ENCODE results near the genes ANGPT4, C20orf202, SNPH and SIRPB2.

DNA sequence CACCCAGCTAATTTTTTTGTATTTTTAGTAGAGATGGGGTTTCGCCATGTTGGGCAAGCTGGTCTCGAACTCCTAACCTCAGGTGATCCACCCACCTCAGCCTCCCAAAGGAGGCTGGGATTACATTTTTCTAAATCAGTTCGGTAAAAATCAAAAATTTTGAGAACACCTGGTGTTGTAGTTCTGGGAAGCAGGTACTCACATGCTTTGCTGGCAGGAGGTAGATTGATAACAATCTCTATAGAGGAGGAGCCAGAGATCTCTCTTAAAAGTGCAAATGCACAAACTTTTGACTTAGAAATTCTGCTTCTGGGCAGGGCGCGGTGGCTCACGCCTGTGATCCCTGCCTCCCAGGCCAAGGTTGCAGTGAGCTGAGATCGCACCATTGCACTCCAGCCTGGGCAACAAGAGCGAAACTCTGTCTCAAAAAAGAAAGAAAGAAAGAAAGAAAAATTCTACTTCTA lies 14.6 kb upstream of the TRIB3 start:
- RRBS = no CpG with 5 or more reads among the region's 8 CpGs

DNA sequence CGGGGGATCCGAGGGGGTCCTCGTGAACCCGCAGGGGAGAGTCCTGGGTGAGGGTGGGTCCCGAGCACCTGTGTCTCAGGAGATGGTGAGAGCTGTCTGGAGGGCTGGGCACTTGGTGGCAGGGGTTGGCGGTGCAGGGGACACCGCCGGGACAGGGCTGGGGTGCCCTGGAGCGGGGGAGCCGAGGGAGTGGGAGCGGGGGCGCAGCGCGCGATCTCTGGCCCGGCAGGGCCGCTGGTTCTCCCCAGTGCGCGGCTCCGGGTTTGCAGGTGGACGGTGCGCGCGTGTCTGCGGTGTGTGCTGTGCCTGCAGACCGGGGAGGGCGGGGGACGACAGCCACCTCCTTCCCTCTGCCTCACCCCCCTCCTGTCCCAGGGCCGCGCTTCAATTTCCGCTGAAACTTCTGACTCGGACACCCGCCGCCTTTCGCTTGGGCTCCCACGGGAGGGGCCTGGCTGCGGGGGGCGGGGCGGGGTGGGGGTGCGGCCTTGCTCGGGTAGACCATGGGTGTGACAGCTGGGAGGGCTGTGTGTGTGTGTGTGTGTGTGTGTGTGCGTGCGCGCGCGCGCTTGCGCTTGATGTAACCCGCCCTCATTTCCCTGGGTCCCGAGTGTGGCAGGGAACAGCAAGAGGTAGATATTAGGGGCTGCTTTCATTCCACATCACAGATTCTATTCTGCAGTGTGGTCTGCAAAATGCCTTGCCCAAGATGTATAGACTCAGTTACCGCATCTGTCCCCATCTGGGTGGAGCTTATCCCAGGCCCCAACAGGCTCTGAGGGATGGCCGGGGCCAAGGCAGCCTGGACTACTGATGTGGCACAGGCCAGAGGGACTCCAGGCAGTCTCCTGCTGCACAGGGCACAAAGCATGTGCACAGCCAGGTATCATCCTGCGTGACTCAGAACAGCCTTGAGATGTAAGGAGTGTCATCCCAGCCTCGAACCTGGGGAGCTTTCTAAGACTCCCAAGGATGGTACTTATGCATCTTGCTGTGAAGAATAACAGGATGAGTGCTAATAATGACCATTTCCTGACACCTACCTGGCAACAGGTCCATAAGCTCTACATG lies 1.3 kb downstream of the TRIB3 start:
- RRBS = under 1% methylated on average over 18 of the region's 54 CpGs

DNA sequence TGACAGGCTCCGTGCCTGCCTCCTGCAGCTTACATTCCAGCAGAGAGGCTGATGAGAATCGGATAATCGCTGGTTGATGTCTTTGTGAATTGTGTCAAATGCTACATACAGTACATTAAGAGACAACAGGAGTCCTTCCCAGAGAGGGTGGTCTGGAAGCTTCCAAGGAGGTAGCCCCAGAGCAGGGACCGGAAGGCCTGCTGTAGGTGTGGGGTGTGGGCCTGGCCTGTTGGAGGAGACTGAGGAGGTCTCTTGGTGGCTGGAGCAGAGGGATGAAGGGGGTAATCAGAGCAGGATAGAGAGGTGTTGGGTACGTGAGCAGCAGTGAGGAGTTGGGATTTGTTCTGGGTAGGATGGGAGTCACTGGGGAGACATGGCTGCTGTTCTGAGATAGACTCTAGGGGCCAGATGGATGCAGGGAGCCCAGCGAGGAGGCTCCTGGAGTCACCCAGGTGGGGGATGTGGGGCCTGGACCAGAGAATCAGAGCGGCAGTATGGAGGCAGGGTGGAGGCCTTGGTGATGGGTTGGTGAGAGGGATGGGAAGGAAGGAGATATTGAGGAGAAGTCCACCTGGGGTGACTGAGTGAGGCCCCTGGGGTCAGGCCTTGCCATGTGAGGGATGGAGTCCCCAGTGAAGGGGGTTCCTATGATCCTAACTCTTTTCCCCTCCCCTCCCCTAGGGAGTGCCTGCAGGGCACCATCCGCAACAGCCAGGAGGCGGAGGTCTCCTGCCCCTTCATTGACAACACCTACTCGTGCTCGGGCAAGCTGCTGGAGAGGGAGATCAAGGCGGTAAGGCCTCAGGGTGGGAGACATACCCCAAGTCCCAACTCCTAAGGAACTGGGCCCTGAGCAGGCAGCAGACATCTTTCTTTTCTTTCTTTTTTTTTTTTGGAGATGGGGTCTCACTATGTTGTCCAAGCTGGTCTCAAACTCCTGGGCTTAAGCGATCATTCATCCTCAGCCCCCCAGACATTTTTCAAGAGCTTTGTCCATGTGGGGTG lies 13.6 kb downstream of the RBCK1 start:
- RRBS = no CpG with 5 or more reads among the region's 13 CpGs

DNA sequence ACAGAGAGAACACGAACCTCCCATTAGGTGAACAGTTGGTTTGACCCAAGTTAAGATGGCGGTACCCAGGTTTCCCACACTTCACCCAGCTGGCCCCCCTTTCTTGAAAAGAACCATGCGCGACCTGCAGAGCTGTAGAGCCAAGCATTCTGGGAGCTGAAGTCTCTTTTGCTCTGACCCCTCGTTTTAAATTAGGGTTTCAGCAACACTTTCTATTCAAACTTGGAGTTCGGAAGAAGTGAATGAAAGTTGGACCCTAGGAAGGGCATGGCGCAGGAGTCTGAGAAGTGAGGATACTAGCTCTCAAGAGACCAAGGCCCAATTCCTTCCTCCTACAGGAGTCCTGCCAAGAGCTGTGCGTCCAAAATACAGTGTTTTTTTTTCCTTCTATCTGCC lies 437 bp upstream of the CSNK2A1 start:
- RRBS = no CpG with 5 or more reads among the region's 8 CpGs

- RRBS = no CpG with 5 or more reads among the region's 15 CpGs
Measured at GRCh38 chr20:916023-916618, at the start of gene ANGPT4. Gene ANGPT4, minus strand, starts transcription at chr20:916334.

- RRBS = no CpG with 5 or more reads among the region's 9 CpGs
Measured at GRCh38 chr20:973604-974347, 28.3 kb downstream of the RSPO4 start.

DNA sequence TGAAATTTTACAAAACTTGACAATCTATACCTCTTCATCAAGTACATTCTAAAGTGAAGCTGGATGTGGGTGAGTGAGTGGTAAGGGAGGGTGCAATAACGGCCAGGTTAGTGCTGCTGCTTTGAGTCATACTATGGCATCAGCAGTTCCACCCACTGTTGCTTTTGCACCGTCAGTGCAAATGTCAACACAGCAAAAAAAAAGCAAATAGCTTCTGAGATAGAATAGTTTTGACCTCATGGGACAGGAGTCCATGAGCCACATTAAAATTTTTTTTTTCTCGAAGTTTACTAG lies 31.8 kb downstream of the PSMF1 start:
- RRBS = no CpG with 5 or more reads among the region's 3 CpGs

DNA sequence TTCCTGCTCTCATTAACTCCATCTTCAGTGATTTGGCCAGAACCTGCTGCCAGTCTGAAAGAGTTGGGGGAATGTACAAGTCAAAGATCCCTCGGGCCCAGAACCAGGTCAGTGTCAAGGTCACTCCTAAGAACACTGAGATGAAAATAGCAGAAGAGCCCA lies at the start of gene C20orf202:
Gene C20orf202, plus strand, starts transcription at position 9 of the 162 bp plus-strand sequence.
- RRBS = no CpG with 5 or more reads among the region's 1 CpG

DNA sequence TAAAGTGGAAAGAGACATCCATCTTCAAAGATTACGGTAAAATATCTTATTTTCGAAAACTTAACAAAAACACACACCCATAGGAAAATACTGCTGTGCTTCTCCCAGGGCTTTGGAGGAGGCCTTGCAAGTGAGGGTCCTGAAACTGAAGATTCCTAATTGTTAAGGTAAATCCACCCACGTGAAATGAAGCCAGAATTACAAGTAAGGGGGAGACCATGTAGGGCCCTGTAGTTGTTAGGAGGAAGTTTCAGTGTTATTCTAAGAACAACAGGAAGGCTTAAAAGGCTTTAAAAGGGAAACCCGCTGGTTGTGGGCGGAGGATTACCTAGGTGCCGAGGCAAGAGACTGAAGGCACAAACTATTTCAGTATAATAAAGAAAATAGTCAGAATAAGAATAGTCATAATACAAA lies 10.1 kb upstream of the RAD21L1 start:
- RRBS = no CpG with 5 or more reads among the region's 6 CpGs

- RRBS = 2% methylated on average over 29 of the region's 71 CpGs
Measured at GRCh38 chr20:1266003-1267024, at the start of gene SNPH. Gene SNPH, plus strand, starts transcription at chr20:1266294.

- RRBS = no CpG with 5 or more reads among the region's 9 CpGs
Measured at GRCh38 chr20:1324535-1324993, 4.4 kb downstream of the SDCBP2 start.

GRCh38 chr20:1467375-1468439 lies 1.1 kb upstream of the NSFL1C start:
- RRBS = no CpG with 5 or more reads among the region's 24 CpGs

DNA sequence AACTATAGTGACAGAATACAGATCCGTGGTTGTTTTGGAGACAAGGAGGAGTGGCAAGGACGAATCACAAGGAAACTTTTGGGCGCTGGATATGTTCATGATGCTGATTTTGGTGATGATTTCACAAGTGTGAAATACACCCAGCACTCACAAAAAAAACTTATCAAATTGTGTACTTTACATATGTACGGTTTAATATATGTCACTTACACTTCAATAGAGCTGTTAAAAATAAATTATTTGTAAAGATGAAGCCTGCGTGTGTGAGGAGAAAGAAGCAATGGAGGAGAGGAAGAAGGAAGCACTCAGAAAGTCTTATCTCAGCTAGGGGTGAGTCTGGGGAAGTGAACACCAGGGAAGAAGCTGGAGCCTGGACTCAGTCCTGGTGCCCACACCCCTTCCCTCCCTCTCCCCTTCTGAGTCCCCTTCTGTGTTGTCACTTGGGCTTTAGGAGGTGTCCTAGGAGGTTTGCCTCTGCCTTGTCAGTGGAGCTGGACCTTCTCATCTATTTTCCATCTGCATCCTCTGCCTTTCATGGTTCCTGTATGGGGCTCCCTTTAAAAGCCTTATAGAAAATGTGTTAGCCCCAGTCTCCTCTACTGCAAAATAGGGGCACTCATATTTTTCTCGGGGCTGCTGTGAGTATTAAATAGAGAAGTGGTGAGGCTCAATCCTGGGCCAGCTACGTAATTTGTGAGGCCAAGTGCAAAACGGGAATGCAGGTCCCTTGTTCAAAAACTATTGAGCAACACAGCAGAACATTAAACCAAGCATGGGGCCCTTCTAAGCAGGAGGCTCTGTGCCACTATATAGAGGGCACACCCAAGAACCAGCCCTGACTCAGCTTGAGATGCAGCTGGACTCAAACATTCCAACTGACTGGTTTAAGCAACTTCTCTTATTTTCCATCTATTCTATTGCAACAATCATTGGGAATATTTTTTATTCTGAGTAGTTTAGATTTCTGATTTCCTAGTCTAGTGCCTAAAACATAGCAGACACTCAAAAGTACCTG lies 1.8 kb downstream of the SIRPB2 start:
- RRBS = no CpG with 5 or more reads among the region's 8 CpGs

- RRBS = 76% methylated on average over 2 of the region's 11 CpGs
Measured at GRCh38 chr20:1491303-1491889, at the start of gene SIRPB2. Gene SIRPB2, minus strand, starts transcription at chr20:1491420.

DNA sequence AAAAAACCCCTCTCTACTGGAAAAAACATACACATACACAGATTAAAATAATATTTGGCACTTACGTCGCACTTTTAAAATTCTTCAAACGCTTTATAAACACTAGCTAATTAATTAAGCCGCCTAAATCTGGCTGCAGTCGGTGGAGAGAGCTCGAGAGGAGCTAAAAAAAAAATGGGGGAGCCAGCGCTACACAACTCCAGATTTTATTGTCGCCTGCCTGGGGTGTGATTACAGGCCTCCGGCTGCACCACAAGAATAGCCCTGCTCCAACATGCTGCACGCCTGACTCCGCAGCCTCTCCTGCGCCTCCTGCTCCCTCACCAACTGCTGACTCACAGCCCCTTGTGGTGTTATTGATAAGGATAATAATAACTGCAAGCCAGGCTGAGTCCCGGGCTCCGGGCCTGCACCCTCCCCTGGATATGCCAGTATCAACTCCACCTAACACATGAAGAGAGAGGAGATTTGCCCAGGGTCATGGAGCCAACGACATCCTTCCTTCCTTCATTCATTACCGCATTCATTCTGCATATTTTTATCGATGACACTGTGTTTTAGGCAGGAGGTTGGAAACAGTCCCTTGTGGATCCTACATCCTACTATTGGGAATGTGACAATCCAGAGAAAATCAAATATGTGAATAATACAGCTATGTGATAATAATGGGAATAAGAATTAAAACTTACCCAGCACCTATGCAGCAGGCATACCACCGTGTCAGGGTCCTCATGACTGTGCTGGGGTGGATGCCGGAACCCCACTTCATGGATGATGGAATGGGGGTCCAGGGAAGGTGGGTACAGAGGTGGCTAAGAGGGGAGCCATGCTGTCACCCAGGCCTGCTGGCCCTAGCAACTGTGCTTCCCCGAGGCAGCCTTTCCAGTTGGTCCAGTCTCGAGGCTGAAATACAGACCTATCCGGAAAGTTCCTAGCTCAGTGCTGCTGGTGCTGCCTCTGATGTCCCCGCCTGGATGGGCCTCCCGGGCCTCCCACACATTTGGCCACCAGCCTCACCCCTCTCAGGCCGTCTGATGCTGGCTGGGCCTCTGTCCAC lies 17.1 kb downstream of the SIRPA start:
- RRBS = 85% methylated on average over 3 of the region's 25 CpGs

DNA sequence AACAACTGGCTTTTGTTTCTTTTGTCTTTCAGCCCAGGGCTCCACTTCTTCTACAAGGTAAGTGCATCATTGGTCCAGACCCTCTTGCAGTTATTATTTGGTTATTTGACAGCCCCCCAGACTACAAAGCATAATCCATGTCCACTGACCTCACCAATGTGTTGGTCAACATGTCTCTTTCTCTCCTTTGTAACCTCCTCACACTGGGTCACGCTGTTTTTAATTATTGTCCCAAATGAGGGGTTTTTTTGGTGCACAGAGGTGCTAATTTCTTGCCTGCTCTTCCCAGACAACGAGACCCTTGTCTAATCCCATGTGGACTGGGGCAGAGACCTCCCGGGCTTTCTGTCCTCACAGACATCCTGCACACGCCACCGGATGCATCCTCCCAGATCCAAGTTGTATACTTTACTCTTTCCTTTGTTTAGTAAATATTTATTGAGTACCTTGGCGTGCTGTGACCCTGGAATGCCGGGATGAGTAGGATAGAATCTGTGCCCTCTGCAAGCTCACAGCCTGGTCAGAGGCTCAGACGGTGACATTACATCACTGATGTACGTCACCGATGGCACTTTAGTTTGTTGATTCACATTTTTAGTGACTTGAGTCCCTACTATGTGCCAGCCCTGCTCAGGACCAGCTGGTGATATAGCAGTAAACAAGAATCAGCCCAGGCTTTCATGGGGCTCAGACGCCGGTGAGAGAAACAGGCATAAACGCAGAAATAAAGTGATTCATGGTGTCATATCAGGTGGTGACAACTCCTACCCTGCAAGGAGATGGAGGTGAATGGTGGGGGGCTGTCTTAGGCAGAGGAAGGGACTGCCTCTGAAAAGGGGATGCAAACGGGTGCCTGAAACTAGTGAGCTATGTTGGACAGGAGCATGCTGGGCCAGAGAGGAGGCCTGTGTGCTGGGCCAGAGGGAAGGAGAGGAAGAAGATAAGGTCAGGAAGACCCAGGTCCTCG lies 32.9 kb downstream of the SIRPA start:
- RRBS = 95% methylated on average over 2 of the region's 15 CpGs

GRCh38 chr20:2116674-2117410 lies 15.2 kb downstream of the STK35 start:
- RRBS = no CpG with 5 or more reads among the region's 13 CpGs

DNA sequence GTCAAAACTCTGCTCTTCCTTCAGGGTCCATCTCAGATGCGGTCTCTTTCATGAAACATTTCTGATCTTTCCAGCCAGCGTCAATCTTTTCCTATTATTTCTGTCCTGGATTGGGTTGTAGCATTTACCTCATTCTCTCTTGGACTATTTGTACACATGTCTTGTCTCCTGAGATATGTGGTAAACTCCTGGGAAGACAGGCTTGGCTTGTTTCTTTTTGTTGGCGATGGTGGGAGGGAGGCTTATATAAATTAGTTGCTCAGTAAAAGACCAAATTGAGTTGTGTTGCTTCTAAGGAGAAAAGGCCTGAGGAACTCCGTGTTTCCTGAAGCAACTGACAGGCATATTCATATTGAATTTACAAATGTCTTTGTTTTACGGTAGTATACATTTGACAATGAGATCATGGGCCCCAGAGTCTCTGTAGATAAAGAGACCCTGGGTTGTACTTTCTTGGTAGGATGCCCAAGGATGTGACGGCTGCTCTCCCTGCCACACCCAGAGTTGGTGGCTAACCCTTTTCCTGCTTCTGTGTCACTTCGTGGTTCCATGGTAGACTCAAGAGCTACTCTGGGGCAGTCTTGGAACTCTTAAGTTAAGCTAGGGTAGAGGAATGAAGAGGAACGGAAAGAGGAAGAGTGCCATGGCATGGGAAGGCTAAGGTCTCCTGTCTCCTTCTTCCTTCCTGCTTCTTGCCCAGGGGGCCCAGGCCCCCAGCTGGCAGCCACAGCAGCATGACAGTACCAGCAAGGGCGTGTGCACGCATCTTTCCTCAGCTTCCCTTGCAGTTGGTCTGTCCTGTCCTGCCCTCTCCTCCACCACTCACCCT lies 40.1 kb upstream of the TGM3 start:
- RRBS = no CpG with 5 or more reads among the region's 10 CpGs

GRCh38 chr20:2439075-2439640 lies 31.4 kb downstream of the SNRPB start:
- RRBS = no CpG with 5 or more reads among the region's 5 CpGs

DNA sequence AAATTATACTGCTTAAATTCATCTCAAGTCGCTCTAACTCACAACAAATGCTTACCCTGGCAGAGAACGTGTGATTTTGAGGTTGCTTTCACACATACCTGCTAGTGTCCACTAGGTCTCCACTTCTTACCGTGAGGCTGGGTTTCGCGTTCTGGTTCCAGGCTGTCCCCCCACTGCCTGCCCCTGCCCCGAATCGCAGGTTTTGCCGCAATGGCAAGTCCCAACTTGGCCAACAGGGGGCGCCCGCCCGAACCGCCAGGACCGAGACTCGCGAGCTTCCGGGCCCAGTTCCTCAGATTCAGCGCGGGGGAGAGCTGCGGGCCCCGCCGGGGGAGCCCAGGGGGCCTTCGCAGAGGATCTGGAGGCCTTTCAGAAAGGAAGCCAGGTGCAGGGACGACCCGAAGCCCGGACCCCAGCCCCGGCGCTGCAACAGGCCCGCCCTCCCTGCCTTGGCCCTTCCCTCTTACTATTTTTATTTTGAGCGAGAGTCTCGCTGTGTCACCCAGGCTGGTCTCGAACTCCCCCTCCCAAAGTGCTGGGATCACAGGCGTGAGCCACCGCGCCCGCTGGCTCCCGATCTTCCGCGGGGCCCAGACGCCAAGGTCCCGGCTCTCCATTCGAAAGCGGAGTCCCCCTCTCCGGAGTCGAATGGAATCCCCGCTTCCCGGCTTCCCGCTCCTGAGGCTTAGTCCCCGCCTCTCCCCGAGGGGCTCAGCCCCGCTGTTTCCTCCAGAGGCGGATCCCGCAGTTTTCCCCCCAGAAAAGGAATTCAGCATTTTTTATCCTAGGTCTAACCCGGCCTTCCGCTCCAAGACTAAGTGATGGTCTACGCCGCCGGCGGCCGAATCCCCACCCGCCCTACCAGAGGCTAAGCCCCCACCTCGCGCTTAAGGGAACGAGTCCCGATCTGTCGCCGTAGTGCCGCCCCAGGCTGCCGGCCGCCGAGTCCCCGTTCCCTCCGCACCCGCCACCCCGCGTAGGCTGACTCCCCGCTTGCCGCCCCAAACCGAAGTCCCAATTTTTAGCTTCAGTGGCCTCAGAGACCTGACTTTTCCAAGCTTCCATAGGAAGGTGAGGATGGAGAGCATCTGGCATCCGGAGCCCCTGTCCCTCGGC lies 11.7 kb upstream of the TMC2 start:
- RRBS = 1% methylated on average over 16 of the region's 80 CpGs